SEM (cell line): ENCODE measurements around a stretch of chr6.

- PRO-cap, result no peak
These were observed 4.5 kb downstream of the DUSP22 start for GRCh38 chr6:296683-297271.

DNA sequence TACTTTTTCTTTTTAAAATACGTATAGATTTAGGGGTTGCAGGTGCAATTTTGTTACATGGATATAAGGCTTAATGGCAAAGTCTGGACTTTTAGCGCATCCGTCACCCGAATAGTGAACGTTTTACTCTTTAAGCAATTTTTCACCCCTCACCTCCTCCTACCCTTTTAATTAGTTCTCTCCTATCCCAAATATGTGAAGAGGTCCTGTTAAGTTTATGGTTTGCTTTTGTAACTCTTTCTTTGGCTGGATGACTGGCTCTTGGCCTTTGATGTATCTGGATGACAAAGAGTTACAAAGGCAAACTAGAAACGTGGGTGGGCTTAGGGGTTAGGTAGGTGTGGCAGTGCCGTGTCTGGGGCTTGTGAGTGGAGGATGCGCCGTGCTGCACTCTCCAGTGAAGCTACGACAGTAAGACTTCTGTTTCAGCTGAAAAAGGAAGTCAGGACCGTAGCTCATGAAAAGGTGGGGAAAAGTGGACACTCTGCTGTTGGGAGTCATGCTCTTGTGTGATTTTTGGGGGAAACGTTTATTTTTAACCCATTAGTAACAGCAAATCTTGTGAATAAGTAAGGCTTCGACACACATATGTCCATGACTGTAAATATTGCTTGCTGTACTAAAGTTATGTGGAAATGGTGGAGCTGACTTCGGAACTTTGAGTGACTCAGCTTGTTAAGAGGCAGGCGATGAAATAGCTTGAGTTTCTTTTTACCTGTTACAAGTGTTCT, 45.5 kb downstream of the DUSP22 start:
- PRO-cap, result no peak

GRCh38 chr6:341864-342429, 49.6 kb upstream of the IRF4 start:
- PRO-cap, result no peak

DNA sequence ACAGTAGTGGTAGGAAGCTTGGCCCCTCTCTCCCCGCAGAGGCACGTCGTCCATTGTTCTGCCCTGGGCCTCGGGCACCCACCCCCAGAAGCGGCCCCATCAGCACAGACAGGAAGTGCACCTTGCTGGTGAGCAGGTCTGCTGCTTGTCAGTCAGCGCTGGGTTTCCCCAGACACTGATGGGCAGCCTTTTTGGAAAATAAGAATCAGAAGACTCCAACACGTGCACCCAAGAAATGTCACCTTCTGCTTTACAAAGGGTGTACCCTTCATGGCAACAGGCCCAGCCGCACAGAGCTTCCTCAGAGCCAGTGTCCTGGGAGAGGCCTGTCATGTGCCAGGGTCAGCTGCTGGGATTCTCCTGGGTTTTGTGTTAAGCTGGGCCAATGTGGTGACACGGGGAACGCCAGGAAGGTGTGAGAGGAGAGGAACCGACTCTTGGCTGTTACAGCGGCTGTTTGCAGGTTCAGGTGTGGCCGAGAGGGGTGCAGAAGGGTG, 34.7 kb upstream of the IRF4 start:
- PRO-cap, result no peak

GRCh38 chr6:387218-387937, 4.2 kb upstream of the IRF4 start:
- PRO-cap, result no peak

DNA sequence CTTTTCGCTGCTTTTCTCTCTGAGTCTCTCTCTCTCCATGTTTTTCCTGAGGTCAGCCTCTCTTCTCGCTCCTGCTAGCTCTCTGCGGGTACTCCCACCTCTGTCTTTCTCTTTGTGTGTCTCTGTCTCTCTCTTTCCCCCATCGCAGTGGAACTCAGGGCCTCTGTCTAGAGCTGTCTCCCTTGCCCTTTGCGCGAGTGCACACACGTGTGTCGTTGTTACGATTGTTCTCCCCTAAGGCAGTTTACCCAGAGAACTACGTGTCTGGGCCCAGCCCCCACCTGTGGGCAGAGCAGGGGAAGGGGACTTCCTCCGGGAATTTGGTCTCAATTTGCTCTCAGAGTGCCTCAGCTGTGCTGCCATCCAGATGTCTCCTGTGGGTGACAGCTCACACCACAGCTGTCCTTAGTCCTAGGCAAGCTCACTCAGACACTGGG, 2.3 kb downstream of the IRF4 start:
- PRO-cap, result unidirectional peak, minus-strand start at position 149 of the sequence; unidirectional peak, minus-strand start at position 211 of the sequence

- PRO-cap, result no peak
These were observed 13.3 kb downstream of the IRF4 start for GRCh38 chr6:404697-405362.

DNA sequence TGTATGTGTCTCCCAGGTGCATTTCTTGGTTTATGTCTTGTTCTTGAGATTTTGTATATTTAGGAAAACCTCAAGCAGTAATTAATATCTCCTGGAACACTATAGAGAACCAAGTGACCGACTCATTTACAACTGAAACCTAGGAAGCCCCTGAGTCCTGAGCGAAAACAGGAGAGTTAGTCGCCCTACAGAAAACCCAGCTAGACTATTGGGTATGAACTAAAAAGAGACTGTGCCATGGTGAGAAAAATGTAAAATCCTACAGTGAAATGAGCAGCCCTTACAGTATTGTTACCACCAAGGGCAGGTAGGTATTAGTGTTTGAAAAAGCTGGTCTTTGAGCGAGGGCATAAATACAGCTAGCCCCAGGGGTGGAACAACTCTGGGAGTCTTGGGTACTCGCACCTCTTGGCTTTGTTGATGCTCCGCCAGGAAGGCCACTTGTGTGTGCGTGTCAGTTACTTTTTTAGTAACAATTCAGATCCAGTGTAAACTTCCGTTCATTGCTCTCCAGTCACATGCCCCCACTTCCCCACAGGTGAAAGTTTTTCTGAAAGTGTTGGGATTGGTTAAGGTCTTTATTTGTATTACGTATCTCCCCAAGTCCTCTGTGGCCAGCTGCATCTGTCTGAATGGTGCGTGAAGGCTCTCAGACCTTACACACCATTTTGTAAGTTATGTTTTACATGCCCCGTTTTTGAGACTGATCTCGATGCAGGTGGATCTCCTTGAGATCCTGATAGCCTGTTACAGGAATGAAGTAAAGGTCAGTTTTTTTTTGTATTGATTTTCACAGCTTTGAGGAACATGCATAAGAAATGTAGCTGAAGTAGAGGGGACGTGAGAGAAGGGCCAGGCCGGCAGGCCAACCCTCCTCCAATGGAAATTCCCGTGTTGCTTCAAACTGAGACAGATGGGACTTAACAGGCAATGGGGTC, 18.9 kb downstream of the IRF4 start:
- PRO-cap, result no peak

- PRO-cap, result bidirectional peak, plus-strand start at chr6:434916, minus-strand start at chr6:434827
These were observed 43.0 kb downstream of the IRF4 start for GRCh38 chr6:434627-434973.

DNA sequence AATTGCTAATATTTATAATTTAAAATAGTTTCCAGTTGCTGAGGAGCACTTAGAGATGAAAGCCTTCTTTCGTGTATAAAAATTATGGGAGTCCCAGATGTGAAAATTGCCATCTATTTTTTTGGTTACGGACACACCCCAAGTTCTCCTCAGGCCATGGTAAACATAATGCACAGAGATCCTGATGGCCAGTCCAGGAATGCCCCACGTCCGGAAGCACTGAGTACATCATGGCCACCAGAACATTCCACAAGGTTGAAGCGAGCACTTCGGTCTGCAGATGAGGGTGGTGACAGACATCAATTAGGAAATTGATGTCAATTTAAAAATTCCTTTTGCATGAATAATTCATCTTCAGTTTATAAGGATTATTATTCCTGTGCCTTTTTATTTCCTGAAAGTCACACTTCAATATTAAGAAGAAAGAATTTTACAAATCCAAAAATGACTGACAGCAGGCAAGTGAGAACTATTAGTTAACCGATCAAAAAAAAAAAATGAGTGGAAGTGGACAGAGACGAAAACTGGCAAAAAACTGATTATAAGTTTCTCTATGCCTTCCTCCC, 13.2 kb upstream of the EXOC2 start:
- PRO-cap, result no peak

GRCh38 chr6:711733-711937, 18.7 kb upstream of the EXOC2 start:
- PRO-cap, result no peak

DNA sequence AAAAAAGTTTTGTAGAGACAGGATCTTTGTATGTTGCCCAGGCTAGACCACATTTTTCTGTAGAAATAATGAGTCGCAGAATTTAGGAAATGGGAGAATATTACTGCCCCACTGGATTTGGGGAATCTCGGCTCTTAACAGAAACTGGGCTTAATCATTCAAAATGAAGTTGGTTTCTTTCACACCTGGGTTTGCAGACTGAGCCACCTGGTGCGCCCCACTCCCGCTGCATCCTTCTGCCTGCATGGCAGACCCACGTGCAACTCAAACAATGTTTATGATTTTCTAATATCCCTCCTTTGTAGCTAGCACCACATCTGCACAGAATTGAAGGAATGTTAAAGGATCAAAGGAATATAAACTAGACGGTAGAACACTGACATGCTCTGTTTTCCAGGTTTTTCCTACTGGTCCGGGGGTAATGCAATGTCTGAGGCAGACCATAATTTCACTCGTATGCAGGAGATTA, 265.8 kb upstream of the FOXQ1 start:
- PRO-cap, result no peak

GRCh38 chr6:1228485-1228737, 83.5 kb upstream of the FOXQ1 start:
- PRO-cap, result no peak

GRCh38 chr6:1385750-1385994, 3.7 kb upstream of the FOXF2 start:
- PRO-cap, result no peak

- PRO-cap, result no peak
These were observed 85.8 kb upstream of the FOXC1 start for GRCh38 chr6:1523808-1524469.

- PRO-cap, result no peak
These were observed 15.4 kb upstream of the FOXC1 start for GRCh38 chr6:1594229-1594816.

GRCh38 chr6:1606402-1607297, 3.1 kb upstream of the FOXC1 start:
- PRO-cap, result no peak

GRCh38 chr6:1611702-1612288, 2.1 kb downstream of the FOXC1 start:
- PRO-cap, result no peak

DNA sequence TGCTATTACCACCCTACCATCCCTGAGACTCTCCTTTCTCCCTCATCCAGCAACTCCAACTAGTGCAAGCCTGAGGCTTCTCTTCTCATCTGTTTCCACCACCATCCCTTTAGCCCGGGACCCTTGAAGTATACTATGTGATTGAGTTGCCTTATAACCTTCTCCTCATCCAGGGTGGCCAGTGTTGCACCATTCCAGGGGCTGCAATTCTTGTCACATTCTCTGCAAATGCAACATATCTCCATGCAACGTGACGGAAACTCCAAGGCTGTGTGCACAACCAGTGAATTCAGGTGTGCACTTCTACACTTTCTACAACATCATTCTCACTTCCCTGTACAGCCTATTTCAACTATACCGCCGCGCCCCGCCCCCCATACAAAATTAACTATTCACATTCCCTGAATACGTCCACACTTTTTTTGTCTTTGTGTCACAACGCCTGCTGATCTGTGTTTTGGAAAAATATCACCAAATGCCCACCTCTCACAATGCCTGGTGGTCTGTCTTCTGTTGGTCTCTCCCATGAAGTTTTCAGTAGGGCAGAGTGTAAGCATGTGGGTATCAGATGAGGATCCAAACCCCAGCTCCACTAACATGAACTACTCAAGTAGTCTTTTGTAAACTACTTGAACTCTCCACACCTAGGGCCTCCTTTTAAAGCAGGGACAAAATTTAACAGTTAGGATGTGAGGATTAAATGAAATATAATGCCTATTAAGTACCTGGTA, 214.5 kb downstream of the FOXC1 start:
- PRO-cap, result no peak

DNA sequence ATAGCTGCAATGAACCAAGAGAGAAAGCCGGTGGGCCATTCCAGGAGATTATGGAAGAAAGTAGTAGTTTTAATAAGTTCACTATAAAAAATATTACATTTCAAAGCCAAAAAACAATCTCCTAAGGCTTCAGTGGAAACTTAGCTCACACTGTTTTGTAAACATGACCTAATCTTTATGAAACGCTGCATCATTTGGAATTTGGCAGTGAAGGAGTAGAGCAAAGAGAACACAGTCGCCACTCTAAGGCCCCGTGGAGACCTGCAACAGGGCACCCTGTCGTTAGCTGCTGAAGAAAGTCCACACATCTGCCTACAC, 289.8 kb downstream of the FOXC1 start:
- PRO-cap, result no peak